Occipital lobe (tissue), 2 donors: ENCODE measurements around the gene SEC61A1.

DNA sequence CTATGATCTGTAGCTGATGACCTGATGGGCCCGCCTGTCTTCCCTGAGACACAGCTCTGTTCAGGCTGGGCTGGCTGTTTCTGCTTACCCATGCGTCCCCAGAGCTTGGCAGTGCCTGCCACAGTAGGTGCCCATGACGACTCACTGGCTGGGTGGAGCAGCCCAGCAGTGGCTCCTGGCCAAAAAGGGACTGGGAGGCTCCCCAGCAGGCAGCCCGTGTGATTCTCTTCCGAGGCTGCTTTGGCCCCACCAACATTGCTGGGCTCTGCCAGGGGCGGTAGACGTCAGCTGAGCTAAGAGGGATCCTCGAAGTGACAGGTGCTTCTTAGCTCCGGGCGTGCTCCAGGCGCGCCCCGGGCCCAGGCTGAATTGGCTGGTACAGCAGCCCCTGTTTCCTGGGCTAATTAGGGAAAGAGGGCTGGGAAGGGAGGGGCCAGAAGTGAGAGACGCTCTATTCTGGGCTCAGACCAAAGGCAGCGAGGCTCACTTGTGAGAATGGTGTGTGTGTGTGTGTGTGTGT is 54.3 kb upstream of the PRR23E start:
- RAMPAGE, long total RNA: no peak

- RAMPAGE, long total RNA: no peak
Measured at GRCh38 chr3:127713824-127714708, 41.3 kb downstream of the ABTB1 start.

DNA sequence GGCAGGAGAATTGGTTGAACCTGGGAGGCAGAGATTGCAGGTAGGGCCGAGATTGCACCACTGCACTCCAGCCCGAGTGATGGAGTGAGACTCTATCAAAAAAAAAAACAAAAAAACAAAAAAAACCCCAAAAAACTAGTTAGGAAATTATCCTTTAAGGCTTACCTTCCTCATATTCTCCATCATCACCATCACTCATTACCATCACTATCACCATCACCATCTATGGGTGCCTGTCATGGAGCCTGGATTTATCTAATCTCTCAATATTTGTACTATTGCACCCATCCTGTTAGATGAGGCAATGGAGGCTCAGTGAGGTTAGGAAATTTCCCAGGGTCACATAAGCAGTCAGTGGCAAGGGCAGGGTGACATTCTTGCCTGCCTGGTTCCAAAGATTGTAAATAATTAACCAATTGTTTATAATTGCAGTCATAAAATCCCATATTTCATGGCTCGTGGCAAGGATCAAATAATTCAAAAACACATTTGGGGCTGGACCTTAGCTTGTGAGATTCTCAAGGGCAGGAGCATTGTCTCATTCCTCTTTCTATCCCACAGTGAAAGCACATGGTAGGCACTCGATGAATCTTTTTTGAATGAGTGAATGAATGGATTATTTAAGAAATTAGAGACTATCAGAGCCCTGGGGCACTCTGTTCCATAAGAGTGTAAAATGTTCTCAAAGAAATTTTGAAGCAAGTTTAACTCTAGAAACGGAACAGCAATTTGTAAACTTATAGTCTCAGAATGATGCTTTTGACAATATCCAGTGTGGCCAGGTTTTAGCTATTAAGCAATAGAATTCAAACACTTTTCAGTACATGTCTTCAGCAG is 55.1 kb downstream of the MGLL start:
- RAMPAGE, long total RNA: no peak

DNA sequence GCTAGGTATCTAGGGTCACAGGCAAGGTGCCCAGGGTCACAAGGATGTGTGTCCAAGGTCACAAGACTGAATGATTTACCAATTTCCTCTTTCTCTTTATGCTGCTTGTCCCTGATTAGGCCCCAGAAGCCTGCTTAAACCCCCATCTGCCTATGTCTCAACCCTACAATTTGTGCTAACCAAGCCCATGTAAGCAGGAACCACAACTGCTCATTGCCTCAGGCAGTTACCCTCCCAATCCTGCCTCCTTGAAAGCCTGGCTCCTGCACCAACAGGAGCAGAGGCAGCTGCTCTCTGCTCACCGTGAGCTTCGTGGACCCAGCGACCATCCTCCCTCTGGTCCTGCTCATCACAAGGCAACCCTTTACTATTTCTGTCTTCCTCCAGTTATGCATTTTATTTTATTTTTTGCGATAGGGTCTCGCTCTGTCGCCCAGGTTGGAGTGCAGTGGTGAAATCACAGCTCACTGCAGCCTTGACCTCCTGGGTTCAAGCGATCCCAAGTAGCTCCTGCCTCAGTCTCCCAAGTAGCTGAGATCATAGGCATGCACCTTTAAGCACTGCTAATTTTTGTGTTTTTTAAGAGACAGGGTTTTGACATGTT is 51.3 kb downstream of the MGLL start:
- RAMPAGE, long total RNA: no peak

GRCh38 chr3:127778327-127778793 is 44.0 kb downstream of the MGLL start:
- RAMPAGE, long total RNA: no peak

DNA sequence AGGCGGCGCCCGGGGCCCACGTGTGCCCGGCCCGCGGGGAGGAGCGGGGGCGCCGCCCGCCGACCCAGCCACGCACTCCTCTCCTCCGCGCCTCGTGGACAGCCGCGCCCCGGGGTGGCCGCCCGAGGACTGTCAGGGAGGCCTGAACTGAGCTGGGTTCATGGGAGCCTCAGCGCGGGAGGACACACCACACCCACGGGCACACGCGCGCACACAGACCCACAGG is 893 bp upstream of the MGLL start:
- RAMPAGE, long total RNA: no peak

DNA sequence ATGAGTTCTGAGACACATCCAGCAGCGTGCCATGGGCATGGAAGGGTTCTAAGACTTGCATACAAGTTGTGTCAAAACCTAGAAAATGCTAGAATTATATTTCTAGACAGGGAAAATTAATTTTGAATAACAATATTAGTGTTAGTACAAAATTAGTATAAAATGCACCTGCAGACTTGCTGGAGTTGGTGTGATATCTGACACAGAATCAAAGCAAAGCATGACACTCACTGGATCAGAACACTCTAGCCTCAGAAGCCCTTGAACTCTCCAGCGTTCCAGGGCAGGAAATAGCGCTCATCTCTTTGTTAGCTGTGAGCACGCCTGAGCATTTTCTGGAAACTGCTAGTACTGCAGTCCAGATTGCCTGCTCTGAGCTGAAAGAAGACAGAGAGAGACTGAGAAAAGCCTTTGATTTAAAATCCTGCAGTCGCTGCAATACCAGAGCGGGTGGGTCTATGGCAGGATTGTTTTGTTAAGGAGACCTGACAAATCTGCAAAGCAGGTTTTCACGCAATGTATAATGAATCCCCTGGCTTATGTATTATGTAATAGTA is 25.7 kb upstream of the MGLL start:
- RAMPAGE, long total RNA: no peak

GRCh38 chr3:127916106-127916572 is 1.1 kb downstream of the KBTBD12 start:
- RAMPAGE, long total RNA: no peak

- RAMPAGE, long total RNA: start-site peak on the plus strand at chr3:128052390-128052463, 1,207 and 742 reads in 2 replicates
Measured at GRCh38 chr3:128052087-128052802, at the start of gene SEC61A1. TSS of gene SEC61A1 (plus strand) at chr3:128052437.

DNA sequence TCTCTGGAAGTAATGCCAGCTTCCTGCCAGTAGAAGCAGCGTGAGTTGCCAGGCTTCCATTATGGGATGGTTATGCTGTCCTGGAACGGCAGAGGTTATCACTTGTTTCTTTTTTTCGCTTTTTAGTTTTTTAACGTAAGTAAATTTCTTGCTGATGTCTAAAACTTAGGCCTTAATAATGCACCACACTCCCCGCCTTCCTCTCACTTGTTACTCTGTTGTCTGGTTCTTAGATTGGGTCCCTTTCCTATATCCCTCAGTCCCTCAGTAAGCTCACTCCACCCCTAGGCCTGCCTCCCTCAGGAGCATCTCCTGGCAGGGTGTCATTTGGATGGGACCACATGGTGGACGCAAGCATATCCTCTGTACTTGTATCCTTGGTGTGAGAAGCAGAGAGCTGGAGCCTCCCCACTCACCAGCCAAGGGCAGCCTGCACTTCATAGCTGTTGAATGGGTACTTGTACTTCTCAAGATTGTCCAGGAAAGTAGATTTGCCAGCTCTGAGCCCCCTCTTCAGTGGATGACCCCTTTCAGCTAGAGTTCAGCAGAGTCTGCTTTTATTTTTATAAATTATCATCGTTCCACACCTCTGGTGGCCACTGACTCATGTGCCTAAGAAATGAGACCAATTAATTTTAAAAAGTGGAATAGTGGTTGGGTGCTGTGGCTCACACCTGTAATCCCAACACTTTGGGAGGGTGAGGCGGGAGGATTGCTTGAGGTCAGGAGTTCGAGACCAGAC is 11.6 kb downstream of the SEC61A1 start:
- RAMPAGE, long total RNA: no peak

GRCh38 chr3:128179011-128179439 is 25.7 kb downstream of the EEFSEC start:
- RAMPAGE, long total RNA: no peak

DNA sequence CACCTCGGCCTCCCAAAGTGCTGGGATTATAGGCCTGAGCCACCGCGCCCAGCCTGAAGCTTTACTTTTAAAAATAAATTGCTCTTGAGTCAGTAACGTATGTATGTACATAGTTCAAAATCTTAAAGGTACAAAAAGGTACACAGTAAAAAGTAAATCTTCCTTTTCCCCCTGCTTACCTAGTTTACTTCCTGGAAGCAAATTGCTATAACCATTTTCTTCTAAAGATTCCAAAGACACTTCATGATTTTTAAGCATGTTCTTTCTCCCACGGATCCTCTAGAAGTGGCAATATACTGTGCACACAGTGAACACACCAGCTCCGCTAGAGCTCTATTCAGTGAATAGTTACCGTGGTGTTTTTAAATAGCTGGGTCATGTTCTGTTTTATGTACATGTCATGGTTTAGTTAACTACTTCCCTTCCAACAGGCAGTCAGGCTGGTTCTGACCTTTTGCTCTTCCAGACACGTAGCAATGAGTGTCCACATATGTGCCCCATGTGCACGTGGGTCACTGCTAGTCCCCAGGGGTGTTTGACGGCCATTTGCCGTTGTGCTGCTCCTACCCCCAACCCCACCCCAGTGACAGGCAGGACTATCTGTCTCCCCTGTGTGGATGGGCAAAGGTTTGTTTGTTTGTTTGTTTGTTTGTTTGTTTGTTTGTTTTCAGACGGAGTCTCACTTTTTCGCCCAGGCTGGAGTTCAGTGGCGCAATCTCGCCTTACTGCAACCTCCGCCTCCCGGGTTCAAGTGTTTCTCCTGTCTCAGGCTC is 82.2 kb downstream of the EEFSEC start:
- RAMPAGE, long total RNA: no peak

- RAMPAGE, long total RNA: no peak
Measured at GRCh38 chr3:128297735-128298179, 144.5 kb downstream of the EEFSEC start.

DNA sequence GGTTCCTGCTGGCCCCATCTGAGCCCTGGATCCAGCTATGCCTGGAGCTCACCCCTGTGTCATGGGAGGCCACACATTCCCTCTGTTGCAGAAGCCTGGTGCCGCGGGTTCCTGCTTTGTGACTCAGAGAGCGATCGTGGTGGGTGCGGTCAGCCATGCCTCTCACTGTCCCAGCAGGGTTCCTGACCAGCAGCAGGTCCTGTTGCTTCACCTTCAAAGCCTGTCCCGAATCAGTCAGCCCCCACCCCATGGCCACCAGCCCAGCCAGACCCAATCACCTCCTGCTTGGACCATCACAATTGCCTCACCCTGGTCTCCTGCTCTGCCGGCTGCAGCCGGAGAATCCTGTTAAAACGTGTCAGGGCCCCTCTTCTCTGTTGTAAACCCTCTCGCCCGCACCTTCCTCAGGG is 49.8 kb downstream of the DNAJB8 start:
- RAMPAGE, long total RNA: no peak

DNA sequence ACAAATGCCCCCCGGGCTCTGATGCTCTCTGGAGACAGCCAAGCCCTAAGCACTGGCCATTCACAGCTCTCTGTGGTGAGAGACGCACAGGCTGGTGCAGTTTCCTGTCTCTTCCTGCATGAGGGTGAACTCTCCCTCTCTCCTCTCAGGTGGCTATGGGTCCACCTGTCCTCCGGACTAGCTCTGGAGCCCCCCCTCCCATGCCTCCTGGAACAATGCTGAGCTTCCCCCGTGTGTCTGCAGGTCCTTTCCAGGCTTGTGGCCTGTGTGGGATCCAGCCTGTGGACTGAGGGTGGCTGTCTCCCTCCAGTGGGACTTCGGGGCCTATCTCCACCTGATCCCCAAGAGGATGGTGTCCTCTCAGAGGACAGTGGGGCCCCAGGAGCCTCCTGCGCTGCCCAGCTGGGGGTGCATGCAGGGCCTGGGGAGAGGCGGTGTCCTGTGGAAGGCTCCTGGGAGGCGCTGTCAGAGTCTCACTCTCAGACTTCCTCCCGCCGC is 30.3 kb upstream of the GATA2 start:
- RAMPAGE, long total RNA: no peak

GRCh38 chr3:128754105-128755484 is 28.6 kb downstream of the RAB7A start:
- RAMPAGE, long total RNA: no peak

- RAMPAGE, long total RNA: no peak
Measured at GRCh38 chr3:128767035-128767939, 41.3 kb downstream of the RAB7A start.

- RAMPAGE, long total RNA: no peak
Measured at GRCh38 chr3:128814526-128815592, 64.6 kb upstream of the ACAD9 start.

DNA sequence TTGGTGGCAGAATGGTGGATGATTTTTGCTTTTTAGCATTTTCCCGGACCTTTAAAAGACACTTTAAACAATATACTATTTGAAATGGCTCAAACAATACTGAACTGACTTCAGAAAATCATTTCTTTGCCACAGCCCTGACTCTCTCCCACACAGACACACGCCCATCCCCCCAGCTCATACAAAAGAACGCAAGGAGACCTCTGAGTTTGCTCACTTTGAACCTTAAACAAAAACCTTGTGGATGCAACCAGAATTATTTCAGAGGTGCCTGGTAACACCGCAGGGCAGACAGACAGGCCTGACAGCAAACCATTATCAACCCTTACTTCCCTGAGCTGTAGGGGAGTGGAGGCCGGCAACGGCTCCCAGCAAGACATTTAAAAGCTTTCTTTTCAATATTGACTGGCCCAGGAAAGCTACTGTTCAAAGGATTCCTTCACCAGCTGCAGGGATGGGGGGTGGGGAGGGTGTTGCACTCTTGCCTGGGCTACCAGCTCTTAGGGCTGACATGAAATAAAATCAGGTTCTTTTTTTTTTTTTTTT is 2.0 kb upstream of the EFCC1 start:
- RAMPAGE, long total RNA: no peak

DNA sequence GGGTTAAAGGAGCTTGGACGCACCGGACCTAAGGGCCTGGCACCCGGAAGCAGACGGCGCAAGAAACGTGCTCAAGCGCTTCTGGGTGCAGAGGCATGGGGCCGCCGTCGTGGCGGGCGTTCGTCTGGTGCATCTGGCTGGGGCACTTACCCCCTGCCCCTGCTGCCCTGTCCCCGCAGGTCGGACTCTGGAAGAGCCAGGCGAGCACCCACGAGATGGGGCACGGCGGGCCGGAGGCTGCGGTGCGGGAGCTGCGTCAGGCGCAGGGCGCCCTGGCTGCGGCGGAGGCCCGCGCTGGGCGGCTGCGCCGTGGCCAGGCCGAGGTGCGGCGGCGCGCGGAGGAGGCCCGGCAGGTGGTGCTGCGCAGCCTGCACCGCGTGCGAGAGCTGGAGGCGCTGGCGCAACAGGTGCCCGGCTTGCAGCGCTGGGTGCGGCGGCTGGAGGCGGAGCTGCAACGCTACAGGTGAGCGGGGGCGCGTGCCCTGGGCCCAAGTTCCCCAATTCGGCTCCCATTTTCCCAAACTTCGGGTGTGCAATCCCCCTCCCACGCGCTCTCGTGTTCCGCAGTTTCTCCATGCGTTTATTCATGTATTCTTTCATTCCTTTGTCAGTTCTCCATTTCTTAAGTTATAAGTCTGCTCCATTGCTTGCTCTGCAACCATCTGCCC is 2.6 kb downstream of the EFCC1 start:
- RAMPAGE, long total RNA: no peak